Measurements from ENCODE around the genes SRSF12 and LYRM2.

DNA sequence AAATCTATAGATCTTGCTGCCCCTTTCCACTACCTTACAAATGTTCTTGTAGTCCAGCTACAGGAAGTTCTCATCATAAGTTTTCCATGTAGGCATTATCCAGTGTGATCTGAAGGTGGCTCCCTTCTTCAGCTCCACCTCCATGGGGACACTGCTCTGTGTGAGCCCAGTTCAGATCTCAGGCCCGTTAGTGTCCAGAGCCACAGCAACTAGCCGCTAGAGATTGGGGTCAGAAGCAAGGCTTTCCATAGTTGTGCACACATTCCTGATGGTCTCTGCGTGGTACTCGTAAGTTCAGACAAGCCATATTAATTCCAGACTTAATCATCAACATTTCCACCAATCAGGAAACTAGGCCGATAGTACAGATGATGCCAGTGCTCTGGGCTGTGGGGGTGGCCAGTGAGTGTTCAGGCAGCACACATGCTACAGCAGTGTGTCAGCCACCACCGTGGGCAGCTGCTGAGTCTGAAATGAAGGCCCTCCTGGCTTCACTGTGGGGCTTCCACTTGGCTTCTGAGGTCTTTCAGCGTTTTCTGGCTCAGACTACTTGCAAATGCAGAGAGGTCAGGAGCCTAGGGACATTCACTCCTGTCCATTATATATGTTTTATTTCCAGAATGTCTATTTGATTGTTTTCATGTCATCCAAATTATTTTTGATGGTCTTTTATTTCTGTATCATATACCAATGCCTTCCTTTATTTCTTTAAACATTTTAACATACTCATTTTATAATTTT is 17.6 kb upstream of the SYNCRIP start:
- RAMPAGE, long total RNA = no peak
- RRBS, 2 experiments = no CpG with 5 or more reads among the region's 7 CpGs
CAGE:
- cytosol, long polyA minus RNA = no peak
- cytosol, long polyA plus RNA = no peak
- long polyA plus RNA = no peak
- nucleolus, long total RNA = no peak
- nucleus, long polyA plus RNA = no peak
- nucleus, long total RNA = no peak

- RAMPAGE, long total RNA = no peak
- RRBS, 2 experiments = no CpG with 5 or more reads among the region's 14 CpGs
CAGE:
- cytosol, long polyA minus RNA = no peak
- cytosol, long polyA plus RNA = no peak
- long polyA plus RNA = no peak
- nucleolus, long total RNA = no peak
- nucleus, long polyA plus RNA = no peak
- nucleus, long total RNA = no peak
These were observed 414.6 kb upstream of the SYNCRIP start for GRCh38 chr6:86057166-86057766.

DNA sequence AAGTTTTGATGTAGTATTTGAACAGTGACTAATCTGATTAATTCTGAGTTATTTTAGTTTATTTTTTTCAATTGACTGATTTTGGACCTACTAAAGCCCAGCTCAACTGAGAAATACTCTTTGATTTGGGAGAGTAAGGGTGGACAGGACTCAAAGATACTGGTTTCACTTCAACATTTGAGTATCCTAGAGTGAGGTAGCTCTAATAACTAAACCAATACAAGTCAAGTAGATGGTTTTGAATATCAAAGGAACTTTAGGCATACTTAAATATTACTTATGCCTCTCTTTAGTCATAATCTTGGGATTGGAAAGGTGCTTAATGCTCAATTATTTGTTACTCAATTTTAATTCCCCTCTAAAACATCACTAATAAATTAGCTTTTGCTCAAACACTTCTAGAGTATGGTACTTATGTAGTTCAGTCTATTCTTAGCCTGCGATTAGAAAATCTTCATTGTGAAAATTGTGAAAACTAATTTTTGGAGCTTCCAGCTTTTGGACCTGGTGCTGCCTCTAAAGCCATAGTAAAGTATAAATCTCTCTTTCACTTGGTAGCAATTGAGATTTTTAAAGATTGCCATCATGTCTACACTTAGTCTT is 65.8 kb downstream of the ZNF292 start:
- RAMPAGE, long total RNA = no peak
- RRBS, 2 experiments = no CpG with 5 or more reads among the region's 1 CpG
CAGE:
- cytosol, long polyA minus RNA = start-site peak on the plus strand centred at position 353 of the sequence, 7 bp wide, 32 reads
- cytosol, long polyA plus RNA = no peak
- long polyA plus RNA = no peak
- nucleolus, long total RNA = no peak
- nucleus, long polyA plus RNA = no peak
- nucleus, long total RNA = no peak

DNA sequence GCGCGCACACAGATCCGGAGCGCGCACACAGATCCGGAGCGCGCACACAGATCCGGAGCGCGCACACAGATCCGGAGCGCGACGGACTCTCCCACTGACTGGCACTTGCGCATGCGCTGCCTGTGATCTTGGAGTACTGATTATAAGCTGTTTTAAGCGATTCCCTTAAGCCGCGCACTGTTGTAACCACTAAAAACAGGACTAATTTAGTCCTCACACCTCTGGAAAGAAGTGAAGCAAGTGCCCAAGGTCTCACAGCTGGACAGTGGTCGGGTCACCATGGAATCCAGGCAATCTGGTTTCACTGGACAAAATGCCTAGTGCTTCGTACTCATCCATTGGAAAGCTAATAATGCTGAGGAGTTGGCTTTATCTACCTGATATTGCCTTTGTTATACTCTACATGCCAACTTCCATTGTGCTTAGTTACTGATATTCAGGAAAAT is 781 bp downstream of the CFAP206 start:
- RAMPAGE, long total RNA = no peak
- RRBS, 2 experiments = no CpG with 5 or more reads among the region's 22 CpGs
CAGE:
- cytosol, long polyA minus RNA = no peak
- cytosol, long polyA plus RNA = no peak
- long polyA plus RNA = no peak
- nucleolus, long total RNA = no peak
- nucleus, long polyA plus RNA = no peak
- nucleus, long total RNA = no peak

DNA sequence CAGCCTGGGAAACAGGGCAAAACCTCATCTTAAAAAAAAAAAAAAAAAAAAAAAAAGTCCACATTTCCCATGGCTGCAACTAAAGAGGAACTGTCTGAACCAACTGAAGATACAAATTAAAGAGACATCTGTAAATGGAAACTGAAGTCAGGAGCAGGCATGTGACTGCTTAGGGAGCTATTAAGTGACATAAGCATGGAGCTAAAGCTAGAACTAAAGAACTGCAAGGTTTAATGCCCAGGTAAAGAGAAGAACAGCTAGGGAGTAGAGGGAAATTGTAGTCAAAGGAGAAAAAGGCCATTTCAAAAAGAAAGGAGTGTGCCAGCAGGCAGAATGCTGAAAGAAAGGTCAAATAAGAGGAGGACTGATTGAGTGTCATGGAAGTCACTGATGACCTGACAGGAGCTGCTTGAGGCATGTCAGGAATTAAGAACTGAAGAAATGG is 10.6 kb downstream of the AKIRIN2 start:
- RAMPAGE, long total RNA = no peak
CAGE:
- cytosol, long polyA minus RNA = no peak
- cytosol, long polyA plus RNA = no peak
- long polyA plus RNA = no peak
- nucleolus, long total RNA = no peak
- nucleus, long polyA plus RNA = no peak
- nucleus, long total RNA = no peak

DNA sequence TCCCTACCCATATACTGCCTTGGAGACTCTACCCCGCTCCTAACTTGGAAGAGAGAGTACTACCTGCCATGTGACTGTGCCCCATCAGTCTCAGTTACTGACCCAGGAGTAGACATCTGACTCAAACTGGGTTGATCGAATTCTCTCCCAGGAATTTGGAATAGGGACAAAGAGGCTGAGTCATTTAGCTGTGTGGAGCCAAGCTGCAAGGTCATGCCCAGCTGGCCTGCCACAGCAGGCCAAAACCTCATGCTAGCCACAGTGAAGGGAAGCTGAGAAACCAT is 21.1 kb upstream of the AKIRIN2 start:
- RAMPAGE, long total RNA = no peak
- RRBS, 2 experiments = no CpG with 5 or more reads among the region's 2 CpGs
CAGE:
- cytosol, long polyA minus RNA = no peak
- cytosol, long polyA plus RNA = no peak
- long polyA plus RNA = no peak
- nucleolus, long total RNA = no peak
- nucleus, long polyA plus RNA = no peak
- nucleus, long total RNA = no peak

GRCh38 chr6:89079087-89079509 is 1.5 kb upstream of the PNRC1 start:
- RAMPAGE, long total RNA = no peak
- RRBS, 2 experiments = no CpG with 5 or more reads among the region's 7 CpGs
CAGE:
- cytosol, long polyA minus RNA = no peak
- cytosol, long polyA plus RNA = no peak
- long polyA plus RNA = no peak
- nucleolus, long total RNA = no peak
- nucleus, long polyA plus RNA = no peak
- nucleus, long total RNA = no peak

- RAMPAGE, long total RNA = no peak
- RRBS, 2 experiments = no CpG with 5 or more reads among the region's 3 CpGs
CAGE:
- cytosol, long polyA minus RNA = no peak
- cytosol, long polyA plus RNA = no peak
- long polyA plus RNA = no peak
- nucleolus, long total RNA = no peak
- nucleus, long polyA plus RNA = no peak
- nucleus, long total RNA = no peak
These were observed 4.3 kb downstream of the PNRC1 start for GRCh38 chr6:89084962-89085212.

DNA sequence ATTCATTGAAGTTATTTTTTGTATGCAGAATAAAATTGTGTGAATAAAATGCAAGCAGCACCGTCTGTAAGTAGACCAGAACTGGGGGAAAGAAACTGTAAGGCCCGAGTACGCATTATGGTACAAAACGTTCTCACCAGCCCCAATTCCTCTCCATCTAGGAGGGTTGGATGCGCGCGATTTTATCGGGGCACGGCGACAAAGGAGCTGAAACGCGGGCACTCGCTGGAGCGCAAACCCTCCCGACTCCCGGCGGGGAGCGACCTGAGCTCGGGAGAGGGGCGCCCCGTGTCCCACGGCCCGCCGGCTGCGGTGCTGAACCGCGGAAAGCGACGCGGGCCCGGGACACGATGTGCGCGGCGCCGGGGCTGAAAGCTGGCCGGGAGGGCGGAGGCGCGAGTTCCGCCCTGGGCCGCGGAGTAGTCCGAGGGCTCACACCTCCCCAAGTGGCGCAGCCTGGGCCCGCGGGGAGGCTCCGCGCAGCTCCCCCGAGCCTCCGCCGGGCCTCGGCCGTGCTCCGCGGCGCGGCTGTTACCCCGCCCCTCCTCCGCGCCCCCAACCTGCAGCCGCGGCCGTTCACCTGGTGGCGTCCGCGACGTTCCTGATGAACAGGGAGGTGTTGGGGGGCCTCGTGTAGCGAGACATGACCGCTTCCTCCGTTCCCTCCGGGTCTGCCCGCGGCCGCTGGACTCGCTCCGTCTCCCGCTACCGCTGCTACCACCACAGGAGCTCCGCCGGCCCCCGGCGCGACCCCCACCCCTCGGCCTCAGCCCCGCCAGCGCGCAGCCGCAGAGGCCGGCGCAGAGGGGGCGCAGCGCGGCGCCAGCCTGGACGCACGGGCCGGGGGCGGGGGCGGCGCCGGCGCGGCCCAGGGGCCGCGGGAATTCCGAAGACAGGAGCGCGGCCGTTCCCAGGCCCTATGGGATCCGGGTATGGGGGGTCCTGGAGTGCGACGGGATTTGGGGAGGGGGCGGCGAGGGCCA is at the start of gene SRSF12:
SRSF12 (minus strand) TSS at position 829 of the 983 bp plus-strand sequence.
- RAMPAGE, long total RNA = no peak
- RRBS, 2 experiments = 3 to 5% methylated on average over 42 to 55 of the region's 116 CpGs
CAGE:
- cytosol, long polyA minus RNA = no peak
- cytosol, long polyA plus RNA = no peak
- long polyA plus RNA = no peak
- nucleolus, long total RNA = no peak
- nucleus, long polyA plus RNA = no peak
- nucleus, long total RNA = no peak

- RAMPAGE, long total RNA = no peak
- RRBS, 2 experiments = no CpG with 5 or more reads among the region's 5 CpGs
CAGE:
- cytosol, long polyA minus RNA = no peak
- cytosol, long polyA plus RNA = no peak
- long polyA plus RNA = no peak
- nucleolus, long total RNA = no peak
- nucleus, long polyA plus RNA = no peak
- nucleus, long total RNA = no peak
These were observed 14.8 kb downstream of the PM20D2 start for GRCh38 chr6:89160370-89161248.

- RAMPAGE, long total RNA = no peak
- RRBS, 2 experiments = no CpG with 5 or more reads among the region's 11 CpGs
CAGE:
- cytosol, long polyA minus RNA = no peak
- cytosol, long polyA plus RNA = no peak
- long polyA plus RNA = no peak
- nucleolus, long total RNA = no peak
- nucleus, long polyA plus RNA = no peak
- nucleus, long total RNA = no peak
These were observed 17.3 kb downstream of the GABRR2 start for GRCh38 chr6:89297776-89298153.

DNA sequence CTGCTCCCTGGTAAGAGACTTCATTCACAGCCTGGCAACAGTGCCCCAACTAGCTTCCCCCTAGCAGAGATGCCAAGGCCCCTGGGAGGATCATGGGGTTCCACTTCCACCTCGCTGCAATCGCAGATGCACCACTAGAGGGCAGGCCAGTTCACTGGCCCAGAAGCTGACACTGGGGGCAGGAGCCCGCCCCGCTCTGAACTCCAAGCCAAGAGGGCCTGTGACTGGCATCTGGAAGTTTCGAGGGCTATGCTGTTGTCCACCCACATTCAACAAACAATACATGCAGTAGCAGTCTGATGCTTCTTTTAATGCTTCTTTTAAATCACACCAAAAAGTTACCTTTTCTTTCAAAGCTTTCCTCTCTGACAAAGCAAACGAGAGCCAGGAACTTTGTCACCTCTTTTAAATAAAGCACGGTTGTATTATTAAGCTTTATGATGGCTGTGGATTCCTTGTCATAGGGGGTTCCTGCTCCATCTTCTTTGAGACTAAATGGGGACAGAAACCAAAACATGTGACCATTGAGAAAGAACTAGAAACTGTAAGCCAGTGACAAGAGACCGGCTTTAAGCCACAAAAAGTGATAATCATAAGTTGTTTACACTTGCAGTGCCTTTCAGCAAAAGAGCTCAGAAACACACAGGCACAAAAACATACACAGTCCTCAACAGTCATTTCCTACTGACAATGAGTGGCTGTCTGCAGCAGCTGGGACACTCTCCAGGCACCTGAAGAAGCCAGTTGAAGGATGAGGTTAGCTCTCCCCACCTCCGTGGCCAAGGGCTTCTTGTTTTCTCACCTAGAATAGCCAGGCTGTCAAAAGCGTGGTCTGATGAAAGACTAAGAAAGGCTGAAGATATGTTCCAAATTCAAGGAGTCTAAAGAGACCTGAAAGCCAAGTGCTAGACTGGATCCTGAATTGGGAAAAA is 19.8 kb upstream of the UBE2J1 start:
- RAMPAGE, long total RNA = no peak
- RRBS, 2 experiments = no CpG with 5 or more reads among the region's 10 CpGs
CAGE:
- cytosol, long polyA minus RNA = no peak
- cytosol, long polyA plus RNA = no peak
- long polyA plus RNA = no peak
- nucleolus, long total RNA = no peak
- nucleus, long polyA plus RNA = no peak
- nucleus, long total RNA = no peak

- RAMPAGE, long total RNA = no peak
- RRBS, 2 experiments = no CpG with 5 or more reads among the region's 7 CpGs
CAGE:
- cytosol, long polyA minus RNA = no peak
- cytosol, long polyA plus RNA = no peak
- long polyA plus RNA = no peak
- nucleolus, long total RNA = no peak
- nucleus, long polyA plus RNA = no peak
- nucleus, long total RNA = no peak
These were observed 24.8 kb downstream of the LYRM2 start for GRCh38 chr6:89613719-89614226.

DNA sequence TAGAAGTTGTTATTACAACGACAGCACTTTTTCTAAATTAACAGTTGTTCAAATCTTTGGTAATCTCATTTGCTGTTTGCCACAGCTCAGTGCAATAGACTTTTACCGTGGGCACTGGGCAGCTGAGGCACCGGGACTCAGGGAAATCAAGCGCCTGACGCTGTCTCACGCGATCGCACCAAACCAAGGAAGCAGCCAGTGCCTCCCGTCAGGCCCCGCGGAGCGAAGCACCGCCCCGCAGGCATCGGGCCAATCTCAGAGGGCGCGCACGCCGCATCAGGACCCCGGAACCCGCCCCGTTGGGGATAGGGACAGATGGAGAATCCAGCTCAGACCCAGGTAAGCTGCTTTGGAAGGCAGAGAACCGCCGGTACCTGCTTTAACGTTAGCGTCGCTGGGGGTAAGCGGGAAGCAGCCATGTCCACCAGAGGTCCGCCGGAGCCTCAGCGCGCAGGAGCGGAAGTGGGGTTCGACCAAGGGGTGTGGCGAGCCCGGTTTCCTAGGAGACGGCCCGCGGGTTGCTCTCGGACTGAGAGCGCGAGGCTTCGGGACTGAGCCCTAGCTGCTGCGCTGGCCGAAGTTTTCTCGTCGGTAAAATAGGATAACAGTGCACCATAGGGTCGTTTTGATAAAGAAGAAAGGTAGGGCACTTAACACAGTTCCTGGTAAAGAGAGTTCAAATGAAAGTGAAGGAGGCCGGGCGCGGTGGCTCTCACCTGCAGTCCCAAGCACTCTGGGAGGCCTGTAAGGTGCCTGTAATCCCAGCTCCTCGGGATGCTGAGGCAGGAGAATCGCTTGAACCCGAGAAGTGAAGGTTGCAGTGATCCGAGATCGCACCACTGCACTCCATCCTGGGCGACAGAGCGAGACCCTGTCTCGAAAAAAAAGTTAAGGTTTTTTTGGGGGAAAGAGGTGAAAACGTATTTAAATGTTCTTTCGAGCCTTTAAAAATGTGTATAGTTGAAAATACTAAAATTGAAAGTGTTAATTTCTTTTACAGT is at the start of gene LYRM2:
LYRM2 (minus strand) TSS at position 450 of the 1,001 bp plus-strand sequence.
- RAMPAGE, long total RNA = start-site peak on the minus strand centred at position 177 of the sequence, 59 bp wide, 38 and 62 reads in 2 replicates; start-site peak on the minus strand centred at position 445 of the sequence, 16 bp wide, 233 and 54 reads in 2 replicates
- RRBS, 2 experiments = under 1 to 2% methylated on average over 17 to 21 of the region's 61 CpGs
CAGE:
- cytosol, long polyA minus RNA = start-site peak on the minus strand centred at position 185 of the sequence, 7 bp wide, 40 reads
- cytosol, long polyA plus RNA = start-site peak on the minus strand centred at position 159 of the sequence, 22 bp wide, 70 and 26 reads in 2 replicates; start-site peak on the plus strand centred at position 259 of the sequence, 103 bp wide, 18 and 13 reads in 2 replicates
- long polyA plus RNA = start-site peak on the minus strand centred at position 180 of the sequence, 56 bp wide, 52 and 128 reads in 2 replicates
- nucleolus, long total RNA = start-site peak on the minus strand centred at position 168 of the sequence, 41 bp wide, 75 reads; start-site peak on the minus strand centred at position 440 of the sequence, 21 bp wide, 60 reads
- nucleus, long polyA plus RNA = start-site peak on the minus strand centred at position 173 of the sequence, 42 bp wide, 133 and 87 reads in 2 replicates; start-site peak on the minus strand centred at position 439 of the sequence, 27 bp wide, 112 and 188 reads in 2 replicates
- nucleus, long total RNA = start-site peak on the minus strand centred at position 446 of the sequence, 6 bp wide, 55 reads

- RAMPAGE, long total RNA = no peak
- RRBS, 2 experiments = no CpG with 5 or more reads among the region's 7 CpGs
CAGE:
- cytosol, long polyA minus RNA = no peak
- cytosol, long polyA plus RNA = no peak
- long polyA plus RNA = no peak
- nucleolus, long total RNA = no peak
- nucleus, long polyA plus RNA = no peak
- nucleus, long total RNA = no peak
These were observed 33.4 kb upstream of the LYRM2 start for GRCh38 chr6:89671980-89672382.

DNA sequence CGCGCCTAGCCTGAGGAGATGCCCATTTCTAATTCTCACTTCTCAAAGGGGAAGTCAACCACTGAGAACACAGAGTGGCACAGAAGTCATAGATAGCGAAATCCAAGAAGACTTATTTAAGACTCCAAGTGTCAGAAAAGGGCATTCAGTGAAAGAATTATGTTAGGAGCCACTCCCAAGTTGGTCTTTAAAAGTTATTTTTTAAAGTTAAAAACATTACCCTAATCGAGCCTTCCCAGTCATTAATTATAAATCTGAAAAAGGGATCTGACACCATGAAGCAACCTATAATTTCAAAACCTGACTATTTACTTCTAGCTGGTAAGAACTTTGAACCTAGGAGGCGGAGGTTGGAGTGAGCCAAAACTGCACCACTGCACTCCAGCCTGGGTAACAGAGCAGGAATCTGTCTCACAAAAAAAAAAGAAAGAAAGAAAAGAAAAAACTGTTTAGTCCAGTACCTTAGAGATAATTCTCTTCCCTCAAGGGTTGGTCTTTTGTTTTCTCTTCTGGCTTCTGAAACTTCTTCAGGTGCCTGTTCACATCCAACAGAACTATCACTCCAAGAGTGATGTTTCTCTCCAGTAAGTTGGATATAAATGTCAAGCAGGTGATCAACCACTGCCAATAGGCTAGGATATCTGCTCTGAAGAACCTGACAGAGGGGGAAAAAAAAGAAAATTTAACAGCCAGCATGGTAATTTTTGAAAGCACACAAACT is 38.5 kb downstream of the MDN1 start:
- RAMPAGE, long total RNA = no peak
- RRBS, 2 experiments = no CpG with 5 or more reads among the region's 5 CpGs
CAGE:
- cytosol, long polyA minus RNA = no peak
- cytosol, long polyA plus RNA = no peak
- long polyA plus RNA = no peak
- nucleolus, long total RNA = no peak
- nucleus, long polyA plus RNA = no peak
- nucleus, long total RNA = no peak

DNA sequence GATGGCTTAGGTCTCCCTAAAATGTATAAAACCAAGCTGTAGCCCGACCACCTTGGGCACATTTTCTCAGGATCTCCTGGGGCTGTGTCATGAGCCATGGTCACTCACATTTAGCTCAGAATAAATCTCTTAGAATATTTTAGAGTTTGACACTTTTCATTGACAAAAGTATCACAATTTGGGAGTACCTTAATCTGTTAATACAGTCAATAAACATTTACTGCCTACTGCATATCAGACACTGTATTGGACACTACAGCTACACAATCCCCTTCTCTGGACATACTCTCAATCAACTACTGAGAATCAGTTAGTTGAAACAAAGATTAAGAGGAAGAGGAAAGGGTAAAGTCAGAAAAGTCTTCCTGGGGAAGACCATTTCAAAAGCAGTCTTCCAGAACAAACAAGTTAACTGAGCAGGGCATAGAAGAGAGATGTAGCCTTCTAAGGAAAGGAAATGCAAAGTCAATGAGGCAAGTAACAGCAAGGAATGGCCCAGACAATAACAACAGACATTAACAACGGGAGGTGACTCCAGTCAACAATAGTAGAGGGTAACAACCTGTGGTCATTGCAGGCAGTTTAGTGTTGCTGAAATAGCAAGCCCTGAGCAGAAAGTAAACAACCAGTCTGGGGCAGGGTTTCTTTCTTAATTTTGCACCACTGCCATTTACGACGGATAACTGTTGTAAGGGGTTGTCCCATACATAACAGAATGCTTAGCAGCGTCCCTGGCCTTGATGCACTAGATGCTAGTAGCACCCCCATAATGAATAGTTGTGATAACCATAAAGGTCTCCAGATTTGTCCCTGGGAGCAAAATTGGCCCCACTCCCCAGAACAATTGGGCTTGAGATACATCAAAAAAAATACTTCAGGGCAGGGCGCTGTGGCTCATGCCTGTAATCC is 2.2 kb downstream of the MDN1 start:
- RAMPAGE, long total RNA = no peak
- RRBS, 2 experiments = no CpG with 5 or more reads among the region's 6 CpGs
CAGE:
- cytosol, long polyA minus RNA = no peak
- cytosol, long polyA plus RNA = no peak
- long polyA plus RNA = no peak
- nucleolus, long total RNA = no peak
- nucleus, long polyA plus RNA = no peak
- nucleus, long total RNA = no peak

GRCh38 chr6:90097809-90098528 is 198.7 kb downstream of the BACH2 start:
- RAMPAGE, long total RNA = no peak
- RRBS, 2 experiments = no CpG with 5 or more reads among the region's 7 CpGs
CAGE:
- cytosol, long polyA minus RNA = no peak
- cytosol, long polyA plus RNA = no peak
- long polyA plus RNA = no peak
- nucleolus, long total RNA = no peak
- nucleus, long polyA plus RNA = no peak
- nucleus, long total RNA = no peak

- RAMPAGE, long total RNA = no peak
- RRBS, 2 experiments = no CpG with 5 or more reads among the region's 17 CpGs
CAGE:
- cytosol, long polyA minus RNA = no peak
- cytosol, long polyA plus RNA = no peak
- long polyA plus RNA = no peak
- nucleolus, long total RNA = no peak
- nucleus, long polyA plus RNA = no peak
- nucleus, long total RNA = no peak
These were observed 78.4 kb downstream of the BACH2 start for GRCh38 chr6:90217947-90218858.

- RAMPAGE, long total RNA = no peak
- RRBS, 2 experiments = no CpG with 5 or more reads among the region's 6 CpGs
CAGE:
- cytosol, long polyA minus RNA = no peak
- cytosol, long polyA plus RNA = no peak
- long polyA plus RNA = no peak
- nucleolus, long total RNA = no peak
- nucleus, long polyA plus RNA = no peak
- nucleus, long total RNA = no peak
These were observed 69.3 kb downstream of the BACH2 start for GRCh38 chr6:90227187-90227807.

Measured in GM12878 (cell line).